Measurements from ENCODE around the gene ORC6.

GRCh38 chr16:31489789-31490328, 6.9 kb downstream of the SLC5A2 start:
- PRO-cap, 2 experiments = no peak in any of the 2 experiments
- RAMPAGE, long total RNA, 5 experiments = no peak in any of the 5 experiments

- PRO-cap, 2 experiments = no peak in any of the 2 experiments
- RAMPAGE, long total RNA, 5 experiments = no peak in any of the 5 experiments
These were observed 9.1 kb downstream of the RUSF1 start for GRCh38 chr16:31498954-31499578.

- PRO-cap, 2 experiments = peak in 2 of 2 experiments; most common plus-strand start chr16:31529686 (in 1); most common minus-strand start chr16:31529540 (in 2)
- RAMPAGE, long total RNA, 5 experiments = no peak in any of the 5 experiments
These were observed 1.4 kb downstream of the AHSP start for GRCh38 chr16:31528791-31529886.

GRCh38 chr16:32868311-32868662, 192.3 kb upstream of the TP53TG3 start:
- PRO-cap, 2 experiments = no peak in any of the 2 experiments
- RAMPAGE, long total RNA, 5 experiments = no peak in any of the 5 experiments

- PRO-cap, 2 experiments = peak in 1 of 2 experiments; most common minus-strand start chr16:33687190 (in 1)
- RAMPAGE, long total RNA, 5 experiments = no peak in any of the 5 experiments
These were observed 227.6 kb downstream of the TP53TG3F start for GRCh38 chr16:33686895-33687440.

- PRO-cap, 2 experiments = no peak in any of the 2 experiments
- RAMPAGE, long total RNA, 5 experiments = no peak in any of the 5 experiments
These were observed 1709.8 kb downstream of the TP53TG3F start for GRCh38 chr16:35169203-35169640.

DNA sequence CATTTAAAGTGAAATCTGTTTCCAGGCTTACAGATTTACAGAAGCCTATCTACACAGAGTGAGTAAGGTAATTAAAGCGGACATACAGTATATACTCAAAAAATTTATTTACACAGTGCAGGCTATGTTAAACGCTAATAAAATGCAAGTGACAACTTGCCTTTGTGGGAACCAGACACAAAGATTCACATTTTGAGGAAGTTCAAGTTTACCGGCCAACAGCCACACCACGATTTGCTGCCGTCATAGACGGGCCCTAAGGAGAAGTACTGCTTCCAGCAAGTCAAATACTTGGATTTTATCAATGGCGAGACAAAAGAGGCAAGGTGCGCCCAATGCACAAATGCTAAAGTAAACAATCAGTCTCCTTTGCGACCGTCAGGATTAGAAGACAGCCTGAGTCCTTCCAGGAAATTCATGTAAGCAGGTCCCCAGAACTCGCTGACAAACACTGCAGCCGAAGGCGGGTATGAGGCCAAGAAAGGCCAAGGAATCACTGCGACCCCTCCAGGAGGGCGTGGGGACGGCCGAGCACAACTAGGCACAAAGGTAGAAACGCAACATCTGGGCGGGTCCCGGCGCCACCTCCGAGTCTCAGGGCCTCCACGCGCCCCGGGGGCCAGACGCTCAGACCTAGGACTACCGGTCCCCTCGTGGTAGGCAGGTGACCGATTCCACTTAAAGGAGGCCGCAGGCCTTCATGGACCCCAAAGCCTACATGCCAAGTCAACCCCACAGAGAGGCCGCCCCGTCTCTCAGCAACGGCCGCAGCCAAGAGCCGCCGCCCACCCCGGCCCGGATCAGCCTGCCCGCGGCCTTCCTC, 613 bp downstream of the VPS35 start:
- PRO-cap, 2 experiments = peak in 2 of 2 experiments; most common plus-strand start position 622 of the sequence (in 2); most common minus-strand start position 453 of the sequence (in 1)
- RAMPAGE, long total RNA, 5 experiments = no peak in any of the 5 experiments

- PRO-cap, 2 experiments = peak in 2 of 2 experiments; most common plus-strand start chr16:46689417 (in 2); most common minus-strand start chr16:46689188 (in 1)
- RAMPAGE, long total RNA, 5 experiments = start-site peak on the plus strand in 2 of 5 experiments, at chr16:46689357-46689689 at its widest, 7 to 22 reads per replicate; start-site peak on the minus strand in 5 of 5 experiments, at chr16:46689136-46689202 at its widest, 37 to 2,297 reads per replicate
These were observed at the start of gene ORC6 for GRCh38 chr16:46688977-46690006. TSS of gene ORC6 (plus strand) at chr16:46689659.

- PRO-cap, 2 experiments = no peak in any of the 2 experiments
- RAMPAGE, long total RNA, 5 experiments = no peak in any of the 5 experiments
These were observed 24.4 kb upstream of the GPT2 start for GRCh38 chr16:46859812-46860196.

DNA sequence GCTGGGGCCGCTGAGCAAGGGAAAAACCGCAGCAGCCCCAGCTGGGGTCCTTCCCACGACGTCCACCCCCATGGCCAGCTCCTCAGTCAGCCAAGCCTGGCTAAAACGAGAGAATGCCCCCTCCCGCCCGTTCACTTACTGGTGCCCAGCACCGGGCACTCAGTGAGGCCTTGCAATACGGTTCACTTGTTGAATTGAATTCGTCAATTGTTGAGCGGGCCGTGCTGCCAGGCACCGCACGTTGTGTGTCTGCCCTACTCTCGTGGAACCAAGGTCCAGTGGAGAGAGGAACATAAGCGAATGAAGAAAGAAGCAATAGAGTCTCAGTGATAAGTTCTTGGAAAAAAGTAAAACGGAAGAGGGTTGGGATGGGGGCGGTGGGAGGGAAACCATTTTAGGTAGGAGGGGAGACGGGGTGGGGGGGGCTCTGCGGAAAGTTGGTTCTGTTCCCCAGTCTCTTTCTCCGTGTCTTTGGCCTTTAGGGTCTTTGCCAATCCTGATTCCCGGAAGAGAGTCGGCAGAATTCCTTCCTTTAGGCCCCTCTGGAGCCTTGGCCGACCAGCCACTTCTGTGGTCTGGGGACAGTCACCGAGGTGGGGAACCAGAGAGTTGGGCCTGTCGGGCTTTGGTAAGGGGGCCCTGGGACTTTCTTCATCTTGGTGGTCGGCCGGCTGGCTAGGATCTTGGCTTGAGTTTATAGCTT, 974 bp downstream of the GPT2 start:
- PRO-cap, 2 experiments = no peak in any of the 2 experiments
- RAMPAGE, long total RNA, 5 experiments = no peak in any of the 5 experiments

DNA sequence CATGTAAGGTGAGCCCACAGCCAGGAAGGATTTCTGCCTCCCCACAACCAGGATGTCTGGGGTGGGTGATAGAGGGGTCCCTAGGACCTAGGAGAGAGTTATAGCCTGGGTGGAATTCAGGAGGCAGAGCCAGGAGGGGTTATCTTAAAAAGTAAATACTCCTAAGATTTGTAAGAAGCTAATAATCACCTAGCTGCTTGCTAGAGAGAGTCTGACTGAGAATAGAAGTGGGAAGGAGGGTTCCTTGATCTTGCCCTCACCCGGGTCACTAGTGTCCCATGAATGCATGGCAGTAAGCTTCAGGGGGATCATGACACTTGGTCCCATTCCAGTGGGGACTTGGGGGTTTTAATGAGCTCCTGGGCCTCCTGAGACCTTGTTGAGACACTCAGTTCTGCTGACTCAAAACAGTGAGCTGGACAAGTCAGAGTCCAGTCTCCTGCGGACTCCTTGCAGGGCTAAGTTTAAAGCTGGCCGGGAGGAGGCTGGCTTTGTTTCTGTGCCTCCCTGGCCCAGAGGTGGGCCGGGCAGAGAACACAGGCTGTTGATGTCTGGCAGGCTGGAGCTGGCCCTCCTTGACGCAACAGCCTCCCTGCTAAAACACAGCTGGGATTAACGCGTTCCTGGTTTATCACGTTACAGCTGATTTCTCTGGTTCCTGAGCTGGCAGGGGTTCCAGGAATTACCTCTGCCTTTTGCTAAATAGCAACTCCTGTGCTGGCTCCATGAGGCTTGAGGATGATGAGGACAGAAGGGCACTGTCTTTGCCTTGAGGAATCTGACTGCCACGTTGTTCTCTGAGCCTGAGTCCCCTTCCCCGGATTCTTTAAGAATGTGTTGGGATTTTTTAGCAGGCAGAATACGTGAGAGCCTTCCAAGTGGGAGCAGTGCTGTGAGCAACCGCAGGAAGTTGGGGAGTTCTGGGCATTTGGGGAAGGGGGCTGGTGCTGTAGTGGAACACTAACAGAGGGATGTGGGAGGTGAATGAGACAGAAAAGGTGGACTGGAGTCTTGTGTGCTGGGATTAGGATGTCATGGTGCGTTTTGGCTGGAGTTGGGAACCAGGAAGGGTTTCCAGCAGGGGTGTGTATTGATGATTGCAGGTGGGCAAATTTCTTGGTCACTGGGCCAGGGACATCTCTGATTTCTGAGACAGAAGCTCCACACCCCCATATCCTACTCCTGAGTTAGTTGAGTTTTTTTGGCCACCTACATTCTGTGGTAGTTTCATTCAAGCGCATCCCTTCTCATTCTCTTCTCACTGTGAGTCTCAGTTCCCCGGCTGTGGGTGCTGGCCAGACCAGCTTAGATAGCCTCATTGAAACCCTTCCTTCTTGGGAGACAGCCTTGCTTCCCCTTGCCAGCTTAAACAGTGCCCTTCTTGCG, 2.0 kb downstream of the GPT2 start:
- PRO-cap, 2 experiments = no peak in any of the 2 experiments
- RAMPAGE, long total RNA, 5 experiments = no peak in any of the 5 experiments

DNA sequence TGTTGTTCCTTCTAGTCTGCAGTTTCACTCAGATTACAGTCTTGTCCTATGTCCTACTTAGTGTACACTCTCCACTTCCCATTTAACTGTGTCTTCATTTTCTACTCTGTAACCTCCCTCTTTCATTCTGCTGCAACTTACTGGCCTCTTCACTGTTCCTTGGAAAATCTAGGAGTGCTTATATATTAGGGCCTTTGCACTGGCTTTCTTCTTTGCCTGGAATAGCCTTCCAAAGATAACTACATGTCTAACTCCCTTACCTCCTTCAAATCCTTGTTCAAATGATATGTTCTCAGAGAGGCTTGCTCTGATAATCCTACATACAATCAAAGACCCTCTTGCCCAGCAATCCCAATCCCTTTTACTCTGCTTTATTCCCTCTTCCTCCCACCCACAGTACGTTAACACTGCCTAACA, 29.1 kb upstream of the NETO2 start:
- PRO-cap, 2 experiments = no peak in any of the 2 experiments
- RAMPAGE, long total RNA, 5 experiments = no peak in any of the 5 experiments

DNA sequence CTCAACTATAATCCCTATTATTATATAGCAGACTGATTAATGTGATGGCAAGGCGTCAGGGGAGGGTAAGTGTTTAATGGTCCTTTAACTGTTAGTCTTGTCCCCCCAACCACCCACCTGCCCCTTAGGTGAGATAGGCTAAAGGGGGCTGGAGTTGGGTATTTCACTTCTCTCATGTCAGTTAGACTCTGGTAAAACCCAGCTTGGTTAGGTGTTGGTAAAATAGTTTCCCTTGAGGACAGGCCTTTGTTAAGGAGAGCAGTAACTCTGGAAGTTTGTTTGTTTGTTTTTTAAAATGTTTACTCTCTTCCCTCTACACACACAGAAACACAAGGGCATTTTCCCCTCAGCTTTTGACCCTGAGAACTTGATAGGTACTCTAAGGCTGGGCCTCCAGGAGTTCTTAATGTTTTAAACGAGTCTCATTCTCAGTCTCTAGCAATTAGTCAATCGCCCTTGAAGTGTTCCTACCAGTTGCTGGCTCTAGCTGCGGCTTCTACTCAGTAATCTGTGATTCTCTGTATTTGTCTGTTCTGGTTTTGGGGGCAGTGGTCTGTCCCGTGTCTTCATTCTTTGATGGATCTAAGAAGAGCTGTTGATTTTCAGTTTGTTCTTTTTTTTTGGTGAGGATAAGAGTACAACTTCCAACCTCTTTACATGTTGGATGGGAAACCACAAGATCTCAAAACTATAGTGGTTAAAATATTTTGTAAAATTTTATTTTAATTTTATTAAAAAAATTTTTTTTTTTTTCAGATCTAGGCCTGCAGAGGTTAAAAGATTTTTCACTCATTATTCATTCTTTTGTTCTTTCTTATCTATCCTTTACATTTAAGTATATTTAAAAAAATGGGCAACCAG, 49.0 kb upstream of the NETO2 start:
- PRO-cap, 2 experiments = no peak in any of the 2 experiments
- RAMPAGE, long total RNA, 5 experiments = no peak in any of the 5 experiments

GRCh38 chr16:47361862-47362683, 98.8 kb downstream of the ITFG1 start:
- PRO-cap, 2 experiments = no peak in any of the 2 experiments
- RAMPAGE, long total RNA, 5 experiments = no peak in any of the 5 experiments

- PRO-cap, 2 experiments = no peak in any of the 2 experiments
- RAMPAGE, long total RNA, 5 experiments = no peak in any of the 5 experiments
These were observed 1.5 kb downstream of the LONP2 start for GRCh38 chr16:48245637-48246002.

GRCh38 chr16:48350843-48351271, 34.4 kb downstream of the SIAH1 start:
- PRO-cap, 2 experiments = no peak in any of the 2 experiments
- RAMPAGE, long total RNA, 5 experiments = no peak in any of the 5 experiments

DNA sequence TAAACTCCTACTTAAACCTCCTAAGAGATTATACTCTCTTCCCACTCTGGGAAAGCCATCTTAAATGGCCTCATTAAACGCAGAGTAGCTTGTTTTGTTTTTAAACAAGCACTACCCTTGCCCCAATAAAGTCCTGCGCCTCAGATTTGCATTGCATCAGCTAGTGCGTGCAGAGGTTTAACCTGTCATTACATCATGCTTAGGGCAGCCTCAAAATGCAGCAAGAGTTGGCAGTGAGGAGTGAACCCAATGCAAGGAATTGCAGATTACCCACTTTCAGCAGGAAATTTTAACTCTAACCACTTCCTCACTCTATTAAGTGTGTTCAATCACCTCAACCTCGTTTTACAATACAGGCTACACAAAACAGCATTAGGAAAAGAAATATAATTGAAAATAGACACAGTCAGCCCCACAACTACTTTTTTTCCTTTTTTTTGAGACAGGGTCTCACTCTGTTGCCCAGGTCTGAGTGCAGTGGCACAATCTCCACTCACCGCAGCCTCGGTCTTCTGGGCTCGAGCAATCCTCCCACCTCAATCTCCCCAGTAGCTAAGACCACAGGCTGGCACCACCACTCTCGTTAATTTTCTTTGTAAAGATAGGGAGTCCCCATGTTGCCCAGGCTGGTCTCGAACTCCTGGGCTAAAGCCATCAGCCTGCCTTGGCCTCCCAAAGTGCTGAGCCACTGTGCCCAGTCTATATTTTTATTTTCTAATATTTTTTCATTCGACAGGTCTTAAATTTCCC, 18.6 kb downstream of the SIAH1 start:
- PRO-cap, 2 experiments = peak in 1 of 2 experiments; most common plus-strand start position 223 of the sequence (in 1); most common minus-strand start position 148 of the sequence (in 1)
- RAMPAGE, long total RNA, 5 experiments = no peak in any of the 5 experiments

DNA sequence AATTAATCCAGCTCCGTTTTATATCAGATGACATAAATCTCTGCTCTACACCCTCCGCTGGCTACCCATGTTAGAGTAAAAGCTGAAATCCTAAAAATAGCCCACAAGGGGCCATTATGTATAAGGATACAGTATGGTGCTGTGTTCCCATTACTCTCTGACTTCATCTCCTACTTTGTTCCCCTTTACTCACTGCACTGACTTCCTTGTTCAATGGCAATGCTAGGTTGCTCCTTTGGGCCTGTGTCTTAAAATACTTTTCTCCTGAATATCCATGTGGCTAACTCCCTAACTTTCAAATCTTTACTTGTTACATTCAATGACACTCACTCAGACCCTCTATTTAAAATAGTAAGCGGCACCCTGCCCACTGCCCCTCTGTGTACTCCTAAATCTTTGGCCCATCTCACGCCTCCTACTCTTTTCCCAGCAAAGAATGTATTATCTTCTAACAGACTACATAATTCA, 11.5 kb downstream of the SIAH1 start:
- PRO-cap, 2 experiments = no peak in any of the 2 experiments
- RAMPAGE, long total RNA, 5 experiments = no peak in any of the 5 experiments

- PRO-cap, 2 experiments = no peak in any of the 2 experiments
- RAMPAGE, long total RNA, 5 experiments = no peak in any of the 5 experiments
These were observed 108.0 kb downstream of the N4BP1 start for GRCh38 chr16:48501755-48502551.

GRCh38 chr16:48536851-48537356, 73.1 kb downstream of the N4BP1 start:
- PRO-cap, 2 experiments = no peak in any of the 2 experiments
- RAMPAGE, long total RNA, 5 experiments = no peak in any of the 5 experiments